Placental pericyte (primary cell): ENCODE results near the gene ARHGAP29.

GRCh38 chr1:93449002-93449865, 1.3 kb downstream of the FNBP1L start:
- CAGE, long polyA plus RNA = no peak

DNA sequence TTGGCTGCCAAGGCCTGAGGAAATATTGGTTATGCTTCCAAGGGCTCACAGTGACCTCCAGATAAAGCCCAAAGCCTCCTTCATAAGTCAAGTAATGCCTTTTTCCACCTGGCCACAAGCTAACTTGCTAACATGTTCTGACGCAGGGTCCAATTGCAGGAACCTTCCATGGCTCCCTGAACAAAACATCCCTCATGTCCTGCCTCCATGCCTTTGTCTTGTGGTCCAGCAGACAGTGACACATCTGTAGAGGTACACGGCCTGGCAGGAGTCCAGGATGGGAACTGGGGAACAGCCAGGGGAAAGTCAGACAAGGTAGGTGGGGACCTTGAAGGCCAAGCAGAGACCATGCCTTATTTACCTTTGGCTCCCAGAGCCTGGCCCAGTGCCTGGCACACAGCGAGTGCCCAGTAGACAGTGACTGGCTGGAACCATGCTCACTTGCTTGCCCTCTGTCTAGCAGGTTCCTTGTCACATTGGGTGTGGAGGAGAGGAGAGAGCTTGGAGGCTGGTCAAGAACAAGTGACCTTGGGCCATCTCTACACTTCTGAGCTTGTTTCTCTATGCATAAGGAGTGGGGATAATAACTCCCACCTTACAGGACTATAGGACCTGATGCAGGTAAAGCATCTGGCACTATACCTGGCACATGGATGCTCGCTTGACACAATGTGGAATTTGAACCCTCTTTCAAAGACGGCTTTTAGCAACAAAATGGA, 81.0 kb downstream of the BCAR3 start:
- CAGE, long polyA plus RNA = no peak

GRCh38 chr1:93701659-93702200, 20.1 kb upstream of the BCAR3 start:
- CAGE, long polyA plus RNA = no peak

DNA sequence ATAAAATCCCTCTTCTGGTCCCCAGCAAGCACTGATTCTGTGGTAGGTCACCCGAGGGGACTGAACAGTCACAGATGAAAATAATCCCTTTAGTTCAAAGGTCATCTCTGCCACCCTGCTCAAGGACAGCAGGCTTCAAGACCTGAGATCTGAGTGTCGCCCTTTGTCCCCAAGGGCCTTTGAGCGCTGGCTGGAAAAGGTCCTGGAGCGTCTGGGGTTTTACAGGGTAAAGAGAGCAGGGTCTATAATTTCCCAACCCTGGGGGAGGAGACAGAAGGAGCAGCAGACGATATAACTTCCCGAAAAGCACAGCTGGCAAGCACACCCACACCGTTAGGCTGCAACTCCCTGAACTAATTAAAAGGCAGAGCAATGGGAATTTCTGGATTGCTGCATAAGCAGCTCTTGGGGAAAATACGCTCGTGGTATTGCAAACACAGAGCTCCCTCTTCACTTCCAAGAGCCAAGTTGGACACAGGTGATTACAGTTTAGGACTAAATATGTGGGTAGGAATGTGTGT, 87.3 kb upstream of the BCAR3 start:
- CAGE, long polyA plus RNA = no peak

DNA sequence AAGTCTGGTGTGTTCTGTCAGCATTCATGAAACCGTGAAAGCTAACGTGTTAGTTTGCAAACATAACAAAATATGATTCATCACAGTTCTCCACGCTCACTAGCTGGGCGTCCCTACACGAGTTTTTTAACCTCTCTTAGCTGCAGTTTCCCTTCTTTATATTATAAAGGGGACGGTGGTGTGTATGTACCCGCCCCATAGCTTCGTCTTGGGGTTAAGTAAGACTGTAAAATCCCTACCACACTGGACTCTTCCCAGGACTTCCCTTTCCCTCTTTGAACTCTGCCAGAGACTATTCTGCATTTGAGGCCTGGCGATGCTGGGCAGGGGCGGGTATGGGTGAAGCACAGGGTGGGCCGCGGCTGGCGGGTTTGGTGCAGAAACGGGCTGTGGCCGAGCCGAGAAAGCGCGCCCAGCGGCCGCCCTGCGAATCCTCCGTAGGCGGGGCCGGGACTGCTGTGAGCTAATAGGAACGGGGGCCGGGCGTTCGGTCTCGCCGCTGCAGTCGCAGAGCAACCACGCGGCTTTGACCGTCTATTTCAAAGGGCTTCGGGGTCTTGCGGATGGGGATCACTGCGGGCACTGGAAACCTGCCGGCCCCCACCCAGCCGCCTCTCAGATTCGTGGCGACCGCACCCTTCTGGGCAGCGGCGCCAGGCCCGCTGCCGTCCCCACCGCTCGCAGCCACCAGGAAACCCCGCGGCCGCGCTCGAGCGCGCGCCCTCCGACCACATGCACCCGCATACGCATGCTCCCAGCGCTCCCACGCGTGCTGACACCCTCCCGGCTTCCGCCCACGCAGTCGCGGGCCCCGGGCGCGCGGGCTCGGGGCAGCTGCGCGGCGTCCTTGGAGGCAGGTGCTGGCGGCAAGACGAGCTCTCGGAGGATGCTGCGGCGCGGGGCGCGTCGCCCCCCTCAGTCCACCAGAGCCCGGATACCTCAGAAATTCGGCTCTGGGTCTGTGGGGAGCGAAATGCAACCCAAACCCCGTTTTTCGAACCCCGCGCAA, 32.8 kb downstream of the DNTTIP2 start:
- CAGE, long polyA plus RNA = no peak

- CAGE, long polyA plus RNA = no peak
Observed at GRCh38 chr1:93846941-93847721, 31.9 kb downstream of the DNTTIP2 start.

GRCh38 chr1:93965720-93966299, 56.6 kb upstream of the GCLM start:
- CAGE, long polyA plus RNA = no peak

DNA sequence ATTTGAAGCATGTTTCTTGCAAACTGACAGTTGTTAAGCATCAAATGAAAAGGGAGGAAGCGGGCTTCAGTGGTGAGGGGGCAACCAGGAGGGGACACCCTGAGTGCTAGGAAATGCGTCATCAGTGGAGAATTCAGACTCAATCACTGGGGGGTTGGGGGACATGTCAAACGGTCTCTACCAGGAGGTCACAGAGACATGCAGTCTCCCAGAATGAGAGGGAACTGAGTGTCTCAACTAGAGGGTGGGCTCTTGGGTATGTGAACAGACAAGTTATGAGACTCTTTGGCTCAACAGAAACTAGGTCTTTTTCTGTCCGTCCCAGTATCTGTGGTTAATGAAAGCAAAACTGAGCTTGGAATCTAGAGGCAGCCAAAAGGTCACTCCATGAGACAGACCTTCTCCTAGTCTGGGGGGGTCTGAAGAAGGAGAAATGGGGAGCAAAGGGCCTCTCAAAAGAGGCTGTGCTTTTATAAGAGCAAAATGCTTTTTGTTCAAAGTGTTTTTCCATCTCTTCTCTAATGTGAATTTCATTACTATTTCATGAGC, 28.5 kb downstream of the ABCA4 start:
- CAGE, long polyA plus RNA = no peak

GRCh38 chr1:94236742-94237820, at the start of gene ARHGAP29:
Gene ARHGAP29, minus strand, starts transcription at chr1:94237584.
- CAGE, long polyA plus RNA = no peak

DNA sequence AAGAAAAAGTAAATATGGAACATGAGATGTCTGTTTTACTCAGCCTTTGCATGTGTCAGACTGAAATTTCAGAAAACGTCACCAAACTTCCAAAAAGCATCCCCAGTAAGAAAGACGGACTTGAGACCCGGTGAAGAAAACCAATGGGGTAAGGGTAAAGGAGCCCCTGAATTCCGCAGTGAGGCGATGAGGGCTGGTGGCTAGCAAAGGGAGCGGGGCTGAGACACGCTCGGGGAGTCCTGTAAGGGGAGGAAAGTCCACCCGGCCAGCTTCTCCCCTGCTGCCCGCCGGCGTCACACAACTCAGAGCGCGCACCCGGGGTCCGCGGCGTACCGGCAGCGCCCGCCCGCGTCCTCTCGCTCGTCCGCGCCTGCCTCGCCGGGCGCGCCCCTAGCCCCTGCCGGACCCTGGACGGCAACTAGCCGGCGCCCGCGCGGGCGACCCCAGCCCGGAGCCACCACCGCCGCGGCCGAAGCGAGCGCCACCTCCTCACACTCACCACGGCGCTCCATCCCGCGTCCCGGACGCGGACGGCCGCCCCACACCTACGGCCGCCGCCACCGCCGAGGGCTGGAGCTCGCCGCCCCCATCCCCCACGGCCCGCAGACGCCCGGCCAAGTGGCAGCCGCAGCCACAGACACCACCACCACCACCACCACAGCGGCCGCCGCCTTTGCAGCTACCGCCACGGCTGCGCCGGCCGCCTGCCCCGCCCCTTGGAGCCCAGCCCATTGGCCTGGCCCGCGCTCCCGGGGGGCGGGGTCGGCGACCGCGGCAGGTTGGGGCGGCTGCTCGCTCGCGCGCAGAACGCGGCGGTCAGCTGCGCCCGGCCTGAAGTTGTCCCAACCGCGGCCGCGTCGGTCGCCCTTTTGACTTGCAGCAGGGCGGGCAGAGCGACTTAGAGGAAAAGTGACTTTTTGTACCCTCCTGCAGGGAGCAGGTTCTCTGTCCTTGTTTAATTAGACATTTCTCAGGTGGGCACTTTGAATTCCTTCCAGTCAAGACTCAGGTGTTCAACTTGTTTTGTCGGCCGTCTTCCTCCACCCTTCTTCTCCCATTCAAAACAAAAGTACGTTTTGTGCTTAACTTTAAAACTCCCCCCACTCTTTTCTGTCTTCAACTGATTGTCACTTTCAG, 10.1 kb upstream of the ARHGAP29 start:
- CAGE, long polyA plus RNA = no peak

GRCh38 chr1:94295662-94296583, 58.5 kb upstream of the ARHGAP29 start:
- CAGE, long polyA plus RNA = no peak

GRCh38 chr1:94359055-94359643, 59.0 kb upstream of the ABCD3 start:
- CAGE, long polyA plus RNA = no peak

DNA sequence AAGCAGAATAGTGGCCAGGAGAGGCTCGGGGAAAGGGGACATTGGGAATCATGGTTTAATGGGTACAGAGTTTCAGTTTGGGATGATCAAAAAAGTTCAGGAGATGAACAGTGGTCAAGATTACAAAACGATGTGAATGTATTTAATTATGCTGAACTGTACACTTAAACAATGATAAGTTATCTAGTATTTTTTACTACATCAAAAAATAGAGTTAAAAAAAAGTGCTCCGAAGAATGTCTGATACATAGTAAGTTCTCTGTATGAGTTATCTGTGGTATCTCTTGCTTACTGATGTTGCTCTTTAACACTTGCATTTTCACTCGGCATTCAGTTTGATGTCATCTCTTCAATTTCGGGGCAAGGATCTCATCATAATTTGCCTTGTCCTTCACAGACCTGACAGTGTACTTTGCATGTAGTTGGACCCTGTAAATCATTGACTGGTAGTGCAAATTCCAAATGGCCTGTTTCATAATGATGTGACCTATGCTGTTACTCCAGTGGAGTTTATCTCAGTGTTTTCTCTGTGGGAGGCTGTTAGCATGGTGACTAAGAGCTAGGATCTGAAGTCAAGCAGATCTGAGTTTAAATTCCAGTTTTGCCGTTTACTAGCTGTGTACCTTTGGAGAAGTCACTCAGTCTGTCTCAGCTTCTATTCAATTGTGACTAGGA, 34.3 kb upstream of the ABCD3 start:
- CAGE, long polyA plus RNA = no peak

DNA sequence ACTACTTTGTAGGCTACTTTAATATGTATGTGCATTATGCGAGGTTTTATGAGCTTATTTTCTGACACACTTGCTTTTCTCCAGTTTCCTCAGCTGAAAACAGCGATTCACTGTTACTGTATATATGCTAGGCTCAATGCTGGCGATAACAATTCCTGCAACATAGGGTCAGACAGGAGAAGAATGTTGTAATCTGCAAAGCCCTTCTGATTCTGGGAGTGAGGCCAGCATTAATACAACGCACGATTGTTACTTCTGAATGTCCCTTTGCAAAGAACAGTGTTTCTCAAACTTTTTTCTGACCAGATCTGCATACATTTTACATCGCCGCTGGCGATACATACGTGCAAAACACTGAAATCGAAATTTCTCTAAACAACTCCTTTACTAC, 859 bp upstream of the ABCD3 start:
- CAGE, long polyA plus RNA = no peak

DNA sequence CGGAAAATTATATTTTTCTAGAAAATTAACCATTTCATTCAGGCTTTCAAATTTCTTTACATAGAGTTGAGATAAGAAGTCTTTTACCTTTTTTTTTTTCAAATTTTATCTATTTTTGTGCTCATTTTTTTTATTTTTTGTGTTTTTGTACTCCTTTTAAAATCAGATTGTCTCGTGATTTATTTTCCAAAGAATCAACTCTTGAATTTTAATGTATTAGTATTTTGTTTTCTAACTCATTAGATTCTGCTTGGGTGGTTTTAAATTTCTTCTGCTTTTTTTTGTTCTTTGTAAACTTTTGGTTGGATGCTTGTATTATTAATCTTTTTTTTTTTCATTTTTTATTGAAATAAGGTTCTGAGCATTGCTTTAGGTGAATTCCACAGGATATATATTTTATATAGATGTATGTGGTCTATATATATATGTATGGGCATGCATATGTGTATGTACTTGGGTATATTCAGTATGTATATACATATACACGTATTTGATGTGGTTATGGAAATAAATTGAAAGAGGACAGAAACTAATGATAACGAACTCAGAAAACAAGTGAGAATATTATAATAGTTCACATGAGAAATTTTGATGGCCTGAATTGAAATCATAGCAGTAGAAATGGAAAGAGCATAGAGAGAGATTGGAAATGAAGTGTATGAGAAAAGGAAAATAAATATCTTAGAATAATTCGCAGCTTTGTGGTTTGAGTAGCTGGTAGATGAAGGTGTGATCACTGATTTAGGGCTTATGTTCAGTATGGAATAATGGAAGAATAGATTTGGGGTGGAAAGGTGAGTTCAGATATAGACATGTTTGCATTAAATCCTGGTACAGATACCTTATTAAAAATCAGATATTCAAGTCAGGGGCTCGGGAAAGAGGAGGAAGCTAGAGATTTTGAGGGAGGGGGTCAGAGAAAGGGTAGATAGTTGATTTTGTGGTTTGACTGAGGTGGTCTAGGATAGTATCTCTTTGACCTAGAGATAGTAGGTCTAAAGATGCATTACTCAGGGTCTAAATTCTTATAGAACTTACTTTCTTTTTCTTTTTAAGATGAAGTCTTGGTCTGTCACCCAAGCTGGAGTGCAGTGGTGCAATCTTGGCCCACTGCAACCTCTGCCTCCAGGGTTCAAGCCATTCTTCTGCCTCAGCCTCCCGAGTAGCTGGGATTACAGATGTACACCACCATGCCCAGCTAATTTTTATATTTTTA, 35.8 kb downstream of the ABCD3 start:
- CAGE, long polyA plus RNA = no peak

- CAGE, long polyA plus RNA = no peak
Observed at GRCh38 chr1:94532987-94533434, 8.5 kb downstream of the F3 start.

DNA sequence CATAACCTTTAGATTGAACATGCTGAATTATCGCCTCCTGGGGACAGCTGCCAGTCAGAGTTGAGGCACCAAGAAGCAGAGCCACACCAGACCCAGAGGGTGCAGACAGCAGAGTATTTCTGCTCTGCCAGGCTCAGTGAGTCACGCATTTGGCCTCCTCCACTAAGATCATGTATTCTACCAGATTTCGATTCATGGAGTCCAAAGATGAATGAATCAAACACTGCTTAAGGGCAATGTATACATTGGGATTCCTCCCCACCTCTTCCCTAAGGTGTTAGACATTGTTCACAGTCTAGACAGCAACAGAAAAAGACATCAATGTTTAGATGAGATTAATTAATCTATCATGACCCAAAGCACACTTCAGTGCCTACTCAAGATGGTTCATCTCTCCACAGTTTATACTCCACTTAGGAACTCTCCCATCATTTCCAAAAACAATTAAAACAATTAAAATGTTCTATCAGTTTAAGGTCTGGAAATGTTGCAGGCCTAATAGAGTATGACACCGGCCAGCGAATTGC, 1.9 kb downstream of the F3 start:
- CAGE, long polyA plus RNA = no peak

DNA sequence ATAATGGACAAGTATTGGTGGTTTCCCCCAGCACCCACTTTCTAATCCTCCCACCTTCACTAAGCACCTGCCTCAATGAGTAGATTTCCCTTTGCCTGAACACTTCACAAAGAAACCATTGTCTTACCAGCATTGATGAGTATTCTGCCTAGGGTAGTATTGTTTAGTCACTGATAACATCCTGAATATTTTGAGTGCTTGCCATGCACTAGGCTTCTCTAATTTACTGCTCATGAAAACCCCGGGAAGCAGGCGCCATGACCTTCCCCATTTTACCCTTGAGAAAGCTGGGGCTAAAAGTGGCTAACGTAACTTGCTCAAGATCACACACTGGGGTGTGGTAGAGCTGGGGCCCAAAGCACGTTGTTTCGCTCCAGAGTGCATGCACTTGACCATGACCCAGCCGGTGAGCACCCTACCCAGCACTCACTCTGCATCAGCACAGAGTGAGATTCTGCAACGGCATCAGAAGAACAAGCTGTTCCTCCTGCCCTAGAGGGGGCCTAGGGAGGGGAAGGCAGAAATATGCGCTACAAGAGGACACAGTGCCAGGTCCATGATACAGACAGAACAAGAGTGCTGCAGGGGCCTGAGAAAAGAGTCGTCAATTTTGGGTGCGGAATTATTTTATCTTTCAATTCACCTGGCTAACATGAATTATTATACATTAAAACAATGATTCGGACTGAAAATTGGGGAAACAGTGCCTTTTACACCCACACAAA, 10.7 kb upstream of the F3 start:
- CAGE, long polyA plus RNA = no peak

DNA sequence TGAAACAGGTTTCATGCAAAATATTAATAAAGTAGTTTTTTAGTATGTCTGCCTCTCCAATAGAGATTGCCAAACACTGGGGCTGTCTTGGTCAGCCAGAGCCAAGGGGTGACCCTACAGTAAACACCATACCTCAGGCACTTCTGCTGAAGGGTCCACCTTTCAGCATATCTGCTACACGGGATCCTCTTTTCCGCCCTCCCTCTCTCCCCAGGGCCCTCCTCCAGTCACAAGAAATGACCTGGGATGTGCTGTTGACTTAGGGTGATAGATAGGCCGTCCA, 48.5 kb upstream of the F3 start:
- CAGE, long polyA plus RNA = no peak

- CAGE, long polyA plus RNA = no peak
Observed at GRCh38 chr1:94622533-94623250, 81.1 kb upstream of the F3 start.